Lower leg skin (tissue), 2 donors: ENCODE data around the gene CD160.

DNA sequence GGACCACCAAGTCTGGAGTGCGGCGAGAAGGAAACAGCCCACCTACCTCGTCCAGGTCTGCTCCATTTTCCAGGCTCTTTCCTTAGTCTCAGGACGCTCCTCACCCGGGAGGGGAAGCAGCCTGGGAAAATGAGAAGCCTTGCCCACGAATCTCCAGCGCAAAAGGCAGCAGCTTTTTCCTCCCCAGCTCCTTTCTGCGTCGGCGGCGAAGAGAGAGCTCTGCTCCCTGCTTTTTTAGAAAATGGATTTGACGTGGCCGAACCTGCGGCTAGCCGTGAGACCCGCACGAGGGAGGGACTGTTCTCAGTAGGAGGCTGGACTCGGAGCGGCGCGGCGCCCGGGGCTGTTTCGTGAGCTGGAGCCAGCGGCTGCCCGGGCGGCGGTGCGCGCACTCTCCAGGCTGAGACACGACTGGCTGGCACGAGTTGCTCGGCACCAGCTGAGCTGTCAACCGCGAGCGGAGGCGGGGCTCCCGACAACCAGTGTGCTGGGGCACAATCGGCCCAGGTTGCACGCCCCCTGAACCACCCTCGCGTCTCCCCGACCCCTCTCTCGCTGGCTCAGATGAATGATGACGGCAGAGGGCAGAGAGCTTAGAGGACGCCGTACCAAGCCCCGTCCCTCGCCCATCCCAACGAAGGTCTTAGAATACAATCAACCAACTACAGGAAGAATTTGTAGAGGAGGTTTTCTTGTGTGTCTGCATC is 58.6 kb upstream of the NOTCH2NLR start:
- PRO-cap: no peak
- RAMPAGE, long total RNA, 2 experiments: start-site peak on the minus strand in 1 of 2 experiments, centred at positions 295 to 397 of the sequence, 9 to 14 reads per replicate

GRCh38 chr1:121051921-121052376 is 132.2 kb downstream of the FAM72B start:
- PRO-cap: no peak
- RAMPAGE, long total RNA, 2 experiments: no peak in any of the 2 experiments

- PRO-cap: no peak
- RAMPAGE, long total RNA, 2 experiments: no peak in any of the 2 experiments
Measured at GRCh38 chr1:121511300-121512534, 326.9 kb downstream of the SRGAP2C start.

GRCh38 chr1:143691295-143691705 is 214.5 kb downstream of the H3-7 start:
- PRO-cap: no peak
- RAMPAGE, long total RNA, 2 experiments: no peak in any of the 2 experiments

GRCh38 chr1:144077007-144077520 is 105.3 kb upstream of the FAM72C start:
- PRO-cap: no peak
- RAMPAGE, long total RNA, 2 experiments: no peak in any of the 2 experiments

- PRO-cap: no peak
- RAMPAGE, long total RNA, 2 experiments: no peak in any of the 2 experiments
Measured at GRCh38 chr1:144439895-144440543, 21.4 kb downstream of the NBPF15 start.

DNA sequence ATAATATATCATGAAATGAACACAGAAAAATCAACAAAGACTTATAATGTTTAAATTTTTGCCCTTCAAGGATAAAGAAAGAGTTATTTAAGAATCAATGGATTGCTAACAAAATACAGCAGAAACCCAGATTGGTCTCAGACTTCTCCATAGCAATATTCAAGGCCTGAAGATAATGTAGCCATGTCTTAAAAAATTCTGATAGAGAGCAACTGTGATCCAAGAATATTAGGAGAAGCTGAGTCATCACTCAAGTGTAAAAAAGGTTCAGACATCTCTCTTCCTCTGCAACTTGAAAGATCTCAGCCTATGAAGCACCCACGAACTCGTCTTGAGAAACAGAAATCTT is 85.3 kb downstream of the SRGAP2B start:
- PRO-cap: no peak
- RAMPAGE, long total RNA, 2 experiments: no peak in any of the 2 experiments

DNA sequence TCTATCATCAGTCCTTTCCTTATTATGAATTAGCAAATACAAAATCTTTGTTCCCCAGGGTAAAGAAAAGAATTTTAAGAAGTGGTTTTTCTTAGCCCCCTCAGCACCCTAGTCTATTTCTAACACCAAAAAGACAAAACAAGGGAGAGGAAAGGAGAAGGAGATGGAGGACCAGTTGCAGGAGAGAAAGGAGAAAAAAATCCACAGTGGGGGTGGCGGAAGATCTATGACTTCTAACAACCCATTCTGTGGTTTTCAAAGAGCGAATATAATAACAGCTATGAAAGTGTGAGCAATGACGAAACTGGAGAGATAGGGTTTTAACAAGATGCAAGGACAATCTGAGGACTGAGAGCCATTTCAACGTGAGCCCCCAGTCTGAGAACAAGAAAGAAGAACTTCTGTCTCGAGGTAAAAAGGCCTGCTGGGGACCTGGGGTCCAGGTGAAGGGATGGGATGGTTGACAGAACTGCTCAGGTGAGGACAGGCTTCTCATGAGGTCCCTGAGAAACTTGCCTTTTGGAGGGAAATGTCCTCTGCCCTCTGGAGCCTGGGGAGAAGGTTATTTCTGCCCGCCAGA is at the start of gene CD160:
Gene CD160 (plus strand): TSS at position 351 of the 580 bp plus-strand sequence.
- PRO-cap: no peak
- RAMPAGE, long total RNA, 2 experiments: no peak in any of the 2 experiments

GRCh38 chr1:145911059-145911258 is 1.1 kb upstream of the ITGA10 start:
- PRO-cap: no peak
- RAMPAGE, long total RNA, 2 experiments: no peak in any of the 2 experiments

- PRO-cap: no peak
- RAMPAGE, long total RNA, 2 experiments: no peak in any of the 2 experiments
Measured at GRCh38 chr1:145920853-145921410, 2.4 kb upstream of the PEX11B start.

- PRO-cap: no peak
- RAMPAGE, long total RNA, 2 experiments: no peak in any of the 2 experiments
Measured at GRCh38 chr1:145942453-145943165, 15.2 kb downstream of the LIX1L start.

DNA sequence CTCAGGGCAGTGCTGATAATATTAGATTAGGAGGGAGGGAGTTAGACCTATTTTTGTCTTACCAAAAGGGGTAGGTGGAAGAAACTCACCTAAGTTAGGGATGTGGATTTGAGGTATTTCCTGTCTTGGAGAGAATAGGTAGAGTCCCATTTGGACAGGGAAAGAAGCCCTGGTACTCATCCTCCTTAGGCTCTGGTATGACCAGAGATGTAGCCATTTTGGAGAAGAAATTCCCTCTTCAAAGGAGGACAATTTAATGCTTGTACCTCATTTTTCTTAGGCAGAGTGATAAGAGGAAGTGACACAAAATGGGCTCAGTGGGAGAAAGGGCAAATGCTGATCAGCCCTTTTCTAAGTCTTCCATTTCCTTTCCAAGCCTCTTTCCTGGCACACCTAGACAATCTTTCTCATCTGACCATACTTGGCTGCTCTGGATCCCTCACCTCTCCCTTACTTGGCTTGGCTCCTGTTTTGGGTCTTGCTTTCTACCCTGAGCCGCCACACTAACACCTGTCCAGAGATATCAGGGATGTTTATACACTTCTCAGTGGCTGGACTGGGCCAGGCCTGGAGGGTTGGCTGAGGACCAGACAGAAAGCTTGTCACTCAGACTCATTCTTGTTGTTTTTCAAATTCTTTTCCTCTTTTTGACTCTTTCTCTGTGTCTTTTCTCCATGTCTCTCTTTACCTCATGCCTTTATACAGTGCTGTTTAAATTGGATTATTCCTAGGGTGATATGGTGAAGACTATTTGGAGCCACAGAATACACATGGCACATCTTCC is 13.2 kb downstream of the TXNIP start:
- PRO-cap: no peak
- RAMPAGE, long total RNA, 2 experiments: no peak in any of the 2 experiments

DNA sequence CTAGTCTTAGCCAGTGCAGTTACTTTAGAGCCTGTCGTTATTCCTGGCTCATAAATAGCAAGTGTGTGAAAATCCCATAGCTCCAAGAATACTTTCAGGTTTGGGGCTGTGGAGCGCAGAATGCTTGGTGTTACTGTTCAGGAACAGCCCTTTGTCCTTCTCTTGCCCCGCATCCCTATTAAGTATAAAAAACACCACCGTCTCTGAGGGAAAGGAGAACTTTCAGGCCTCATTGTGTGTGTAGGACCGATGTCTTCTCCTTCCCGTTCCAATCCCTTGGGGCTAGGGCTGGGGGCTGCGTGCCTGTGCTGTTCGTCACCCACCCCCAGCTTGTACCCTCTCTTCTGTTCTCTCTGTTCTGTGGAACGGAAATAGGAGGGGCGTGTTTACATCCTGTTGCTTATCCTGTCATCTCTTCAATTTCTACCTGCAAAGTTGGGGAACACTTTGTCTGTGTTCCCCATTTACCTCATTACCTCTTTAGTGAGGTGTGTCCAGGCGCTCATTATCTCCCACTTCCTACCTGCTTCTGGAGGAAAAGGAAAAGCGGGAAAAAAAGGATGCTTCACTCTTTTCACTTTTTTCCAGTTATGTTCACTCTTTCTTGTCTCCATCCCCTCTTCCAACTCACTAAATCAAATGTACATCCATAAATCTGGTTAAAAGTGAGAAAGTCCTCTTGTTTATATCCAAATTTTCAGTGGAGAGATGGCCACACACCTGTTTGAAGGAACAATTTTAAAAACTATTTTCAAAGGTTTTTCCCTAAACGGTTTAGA is 812 bp upstream of the TXNIP start:
- PRO-cap: bidirectional peak, plus-strand start at position 361 of the sequence, minus-strand start at position 278 of the sequence; bidirectional peak, plus-strand start outside the sequence, minus-strand start at position 624 of the sequence
- RAMPAGE, long total RNA, 2 experiments: start-site peak on the minus strand in 1 of 2 experiments, centred at position 338 of the sequence, 6 reads per replicate

GRCh38 chr1:146039872-146040208 is 18.3 kb upstream of the HJV start:
- PRO-cap: no peak
- RAMPAGE, long total RNA, 2 experiments: no peak in any of the 2 experiments

- PRO-cap: bidirectional peak, plus-strand start at chr1:146052538, minus-strand start at chr1:146052244
- RAMPAGE, long total RNA, 2 experiments: no peak in any of the 2 experiments
Measured at GRCh38 chr1:146051465-146052330, 30.2 kb upstream of the HJV start.

DNA sequence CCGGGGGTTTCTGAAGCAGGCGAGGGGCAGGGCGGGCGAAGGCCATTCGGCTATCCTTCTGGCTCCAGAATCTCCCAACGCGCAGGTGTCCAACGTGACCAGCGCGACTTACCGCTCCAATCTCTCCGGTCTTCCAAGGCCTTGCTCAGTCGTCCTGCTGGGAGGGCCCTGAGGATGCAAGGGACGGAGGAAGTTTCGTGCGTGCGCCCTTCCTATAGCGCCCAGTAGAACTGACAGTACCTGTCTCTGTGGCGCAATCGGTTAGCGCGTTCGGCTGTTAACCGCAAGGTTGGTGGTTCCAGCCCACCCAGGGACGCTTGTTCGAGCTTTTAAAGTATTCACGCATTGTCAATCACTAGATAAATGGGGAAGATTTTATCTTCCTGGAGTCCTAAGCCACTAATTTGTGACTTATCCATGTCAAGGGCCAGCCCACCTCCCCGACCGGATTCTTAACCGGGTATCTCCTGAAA is 25.3 kb upstream of the PPIAL4H start:
- PRO-cap: no peak
- RAMPAGE, long total RNA, 2 experiments: no peak in any of the 2 experiments

- PRO-cap: no peak
- RAMPAGE, long total RNA, 2 experiments: no peak in any of the 2 experiments
Measured at GRCh38 chr1:146987607-146988251, 49.6 kb downstream of the NBPF12 start.

DNA sequence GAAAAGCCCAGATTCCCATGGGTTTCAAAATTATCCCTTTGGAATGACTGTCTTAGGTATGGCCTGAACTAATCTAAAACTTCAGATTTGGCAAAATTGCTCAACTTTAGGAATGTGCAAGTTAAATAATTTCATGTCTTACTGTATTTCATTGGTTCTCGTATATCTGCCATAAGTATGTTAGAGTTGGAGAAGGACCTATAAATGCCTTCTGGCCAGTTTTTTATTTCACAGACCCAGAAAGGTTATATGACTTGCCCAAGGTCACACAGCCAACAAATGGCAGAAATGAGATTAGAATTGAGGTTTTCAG is 27.3 kb downstream of the CHD1L start:
- PRO-cap: no peak
- RAMPAGE, long total RNA, 2 experiments: no peak in any of the 2 experiments

DNA sequence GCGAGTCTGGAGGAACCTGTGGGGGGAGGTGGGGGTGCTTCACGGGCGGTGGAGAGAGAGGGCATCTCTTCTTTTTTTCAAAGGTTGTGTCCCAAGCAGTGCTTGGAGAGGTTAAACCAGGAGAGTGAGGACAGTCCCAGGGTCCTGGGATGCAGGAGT is 59.1 kb downstream of the BCL9 start:
- PRO-cap: no peak
- RAMPAGE, long total RNA, 2 experiments: no peak in any of the 2 experiments

- PRO-cap: no peak
- RAMPAGE, long total RNA, 2 experiments: no peak in any of the 2 experiments
Measured at GRCh38 chr1:147624722-147625435, 45.4 kb downstream of the ACP6 start.